Colon Carcinoma Metastatic in the Lung (tissue), 2 donors: ENCODE measurements around a stretch of chr9.

DNA sequence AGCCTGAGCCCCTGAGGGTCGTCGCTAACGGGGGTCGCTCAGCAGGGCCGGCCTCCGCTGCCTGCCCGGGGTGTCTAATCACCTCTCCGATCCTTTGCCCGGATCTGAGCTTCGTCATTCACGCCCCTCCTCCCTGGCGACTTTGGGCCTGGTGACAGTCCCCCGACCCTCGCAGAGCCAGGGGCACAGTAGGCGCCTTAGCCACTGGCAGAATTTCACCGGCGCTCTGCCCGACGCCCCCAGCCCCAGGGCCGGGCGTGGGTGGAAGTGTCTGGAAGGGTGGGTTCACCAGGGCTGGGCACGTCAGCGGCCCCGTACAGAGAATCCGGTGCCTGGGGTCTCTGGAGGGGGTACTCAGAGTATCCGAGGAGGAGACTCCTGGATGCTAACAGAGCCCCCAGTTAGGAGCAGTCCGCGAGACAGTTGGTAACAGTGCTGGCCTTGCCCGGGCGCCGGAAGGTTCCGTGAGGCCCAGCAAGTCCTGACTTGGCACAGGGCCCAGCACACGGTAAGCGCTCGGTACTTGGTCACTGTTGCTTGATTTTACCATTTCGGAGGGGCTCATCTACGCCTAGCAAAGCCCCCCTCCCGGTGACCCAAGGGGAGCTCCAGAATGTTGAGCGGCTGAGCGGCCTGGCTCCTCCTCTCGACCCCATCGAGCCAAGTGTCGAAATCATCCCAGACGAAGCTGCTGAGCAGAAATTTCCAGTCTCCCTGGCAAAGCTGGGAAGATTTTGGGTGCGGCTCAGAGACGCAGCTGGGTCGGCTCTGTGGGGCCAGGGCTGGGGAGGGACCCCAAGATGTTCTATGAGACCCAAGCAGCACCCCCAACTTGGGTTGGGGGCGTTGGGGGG, 137.5 kb downstream of the C9orf50 start:
- PRO-cap, 2 experiments: peak in 2 of 2 experiments; most common plus-strand start position 748 of the sequence (in 2); most common minus-strand start position 76 of the sequence (in 2)

- PRO-cap, 2 experiments: peak in 2 of 2 experiments; most common plus-strand start chr9:129496267 (in 2)
These were observed 124.9 kb downstream of the C9orf50 start for GRCh38 chr9:129496058-129496325.

- PRO-cap, 2 experiments: peak in 1 of 2 experiments; most common plus-strand start chr9:129497641 (in 1)
These were observed 122.9 kb downstream of the C9orf50 start for GRCh38 chr9:129497564-129498797.

DNA sequence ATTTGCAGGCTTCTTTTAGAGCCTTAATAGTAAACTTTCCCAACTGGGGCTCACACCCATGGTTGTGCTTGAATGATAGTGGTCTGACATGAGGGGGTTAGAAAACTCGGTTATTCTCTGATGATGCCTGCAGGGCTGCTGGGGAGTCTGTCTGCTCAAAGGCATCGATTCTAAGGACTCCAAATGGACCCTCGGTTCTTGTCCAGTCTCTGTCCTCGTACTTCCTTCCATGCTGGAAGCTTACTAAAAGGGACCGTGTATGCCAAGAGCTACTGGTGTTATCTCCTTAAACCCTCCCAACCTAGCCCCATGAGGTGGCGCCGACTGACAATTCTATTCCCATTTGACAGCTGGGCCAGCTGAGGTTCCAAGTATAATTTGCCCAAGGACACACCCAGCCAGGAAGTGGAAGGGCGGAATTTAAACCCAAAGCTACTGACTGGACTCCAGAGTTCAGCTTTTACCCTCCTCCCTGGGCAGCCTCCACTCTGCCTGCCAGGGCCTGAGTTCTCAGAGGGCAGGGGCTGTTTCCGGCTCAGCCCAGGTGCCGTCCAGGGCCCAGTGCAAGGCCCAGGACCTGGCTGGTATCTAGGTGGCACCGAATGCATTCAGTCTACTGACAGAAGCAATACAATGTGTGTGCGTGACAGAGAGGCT, 71.9 kb downstream of the C9orf50 start:
- PRO-cap, 2 experiments: no peak in any of the 2 experiments

DNA sequence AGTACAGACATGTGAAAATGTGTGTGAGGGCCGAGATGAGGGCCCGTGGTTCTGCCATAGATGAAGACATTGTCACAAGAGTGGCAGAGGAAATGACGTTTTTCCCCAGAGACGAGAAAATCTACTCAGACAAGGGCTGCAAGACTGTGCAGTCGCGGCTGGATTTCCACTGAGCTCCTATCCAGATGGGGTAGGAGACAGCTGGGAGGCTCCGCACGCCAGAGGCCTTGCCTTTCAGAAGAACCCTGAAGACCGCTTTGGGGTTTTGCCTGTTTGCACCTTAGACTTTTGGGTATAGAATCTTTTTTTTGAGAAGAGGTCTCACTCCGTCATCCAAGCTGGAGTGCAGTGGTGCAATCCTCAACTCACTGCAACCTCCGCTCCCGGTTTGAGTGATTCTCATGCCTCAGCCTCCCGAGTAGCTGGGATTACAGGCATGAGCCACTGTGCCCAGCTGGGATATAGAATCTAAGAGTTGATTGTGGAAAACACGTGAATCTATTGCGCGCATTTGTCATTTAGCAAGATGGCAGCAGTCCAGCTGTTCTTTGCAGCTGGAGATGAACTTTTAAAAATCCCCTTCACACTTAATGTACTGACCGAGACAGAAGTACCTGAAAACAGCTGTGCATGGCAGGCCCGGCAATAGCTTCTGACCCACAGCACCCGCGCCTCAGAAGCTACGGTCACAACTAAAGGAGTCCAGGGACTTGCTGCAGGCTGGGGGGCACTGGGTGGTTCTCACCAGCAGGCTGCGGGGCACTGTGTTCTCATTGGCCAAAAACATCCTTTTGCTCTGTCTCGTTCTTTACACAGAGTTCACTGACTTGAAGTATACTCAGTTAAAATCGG, 6.7 kb downstream of the TOR1B start:
- PRO-cap, 2 experiments: no peak in any of the 2 experiments

- PRO-cap, 2 experiments: no peak in any of the 2 experiments
These were observed 8.7 kb downstream of the TOR1A start for GRCh38 chr9:129815091-129815688.

DNA sequence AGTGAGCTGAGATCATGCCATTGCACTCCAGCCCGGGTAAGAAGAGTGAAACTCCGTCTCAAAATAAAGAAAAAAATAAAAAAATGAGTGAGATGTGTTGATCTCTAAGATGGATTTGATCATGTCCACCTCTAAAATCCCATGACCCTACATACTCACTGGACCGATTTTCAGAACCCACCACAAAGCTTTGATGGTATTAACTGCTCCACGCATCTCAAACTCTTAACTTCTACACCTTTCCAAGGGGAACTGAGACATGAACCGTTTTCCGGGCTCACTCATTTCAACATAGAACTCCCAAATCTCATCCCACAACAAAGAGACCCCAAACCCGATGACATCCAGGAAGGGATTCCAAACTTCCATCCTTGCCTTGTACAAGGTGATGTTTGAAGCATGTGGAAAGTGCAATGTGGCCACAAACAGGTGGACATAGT, 1.7 kb downstream of the TOR1A start:
- PRO-cap, 2 experiments: no peak in any of the 2 experiments

GRCh38 chr9:129822778-129823713, 890 bp downstream of the TOR1A start:
- PRO-cap, 2 experiments: no peak in any of the 2 experiments

GRCh38 chr9:129889494-129890024, 54.3 kb downstream of the USP20 start:
- PRO-cap, 2 experiments: no peak in any of the 2 experiments

DNA sequence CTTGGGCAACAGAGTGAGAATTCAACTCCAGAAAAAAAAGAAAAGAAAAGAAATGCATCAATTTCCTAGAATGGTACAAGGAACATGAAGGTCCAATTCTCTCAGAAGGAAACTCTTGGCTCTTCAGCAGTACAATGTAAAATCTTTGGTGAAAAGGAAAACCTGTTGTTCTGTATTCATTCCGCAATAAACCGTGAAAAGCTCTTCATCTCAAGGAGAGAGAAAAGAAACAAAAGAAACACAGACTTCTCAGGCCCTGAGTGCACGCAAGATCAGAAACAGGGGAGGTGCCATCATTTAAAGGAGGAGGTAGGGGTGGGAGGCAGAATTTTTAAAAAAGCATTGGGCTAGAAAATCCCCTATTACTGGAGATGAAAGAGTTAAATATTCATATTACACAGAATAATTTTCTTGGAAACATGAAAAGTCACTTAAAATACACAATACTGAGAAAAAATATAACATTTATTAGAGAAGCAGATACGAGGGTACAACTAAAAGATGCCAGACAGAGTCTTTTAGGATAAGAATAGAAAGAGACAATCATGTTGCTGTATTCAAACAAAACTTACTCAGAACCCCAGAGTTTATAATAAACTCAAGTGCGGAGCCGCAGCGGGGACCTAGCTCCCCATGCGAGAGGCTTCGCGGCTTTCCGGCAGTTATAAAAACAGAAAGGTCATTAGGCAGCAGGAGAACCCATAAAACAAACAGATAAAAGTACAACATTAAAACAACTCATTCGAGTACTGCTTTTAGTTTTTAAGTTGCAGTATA, 56.4 kb downstream of the USP20 start:
- PRO-cap, 2 experiments: no peak in any of the 2 experiments

GRCh38 chr9:129894015-129894517, 58.8 kb downstream of the USP20 start:
- PRO-cap, 2 experiments: no peak in any of the 2 experiments

GRCh38 chr9:129962214-129962685, 80.7 kb downstream of the FNBP1 start:
- PRO-cap, 2 experiments: peak in 1 of 2 experiments; most common plus-strand start chr9:129962539 (in 1)

- PRO-cap, 2 experiments: no peak in any of the 2 experiments
These were observed 42.6 kb downstream of the FNBP1 start for GRCh38 chr9:130000379-130000719.

- PRO-cap, 2 experiments: no peak in any of the 2 experiments
These were observed 14.1 kb downstream of the FNBP1 start for GRCh38 chr9:130028373-130029731.

- PRO-cap, 2 experiments: no peak in any of the 2 experiments
These were observed 58.0 kb downstream of the GPR107 start for GRCh38 chr9:130111709-130112143.

- PRO-cap, 2 experiments: no peak in any of the 2 experiments
These were observed 54.1 kb upstream of the NCS1 start for GRCh38 chr9:130118112-130118449.

- PRO-cap, 2 experiments: no peak in any of the 2 experiments
These were observed 42.6 kb upstream of the NCS1 start for GRCh38 chr9:130129497-130130150.

- PRO-cap, 2 experiments: no peak in any of the 2 experiments
These were observed 13.8 kb downstream of the NCS1 start for GRCh38 chr9:130185958-130186405.

DNA sequence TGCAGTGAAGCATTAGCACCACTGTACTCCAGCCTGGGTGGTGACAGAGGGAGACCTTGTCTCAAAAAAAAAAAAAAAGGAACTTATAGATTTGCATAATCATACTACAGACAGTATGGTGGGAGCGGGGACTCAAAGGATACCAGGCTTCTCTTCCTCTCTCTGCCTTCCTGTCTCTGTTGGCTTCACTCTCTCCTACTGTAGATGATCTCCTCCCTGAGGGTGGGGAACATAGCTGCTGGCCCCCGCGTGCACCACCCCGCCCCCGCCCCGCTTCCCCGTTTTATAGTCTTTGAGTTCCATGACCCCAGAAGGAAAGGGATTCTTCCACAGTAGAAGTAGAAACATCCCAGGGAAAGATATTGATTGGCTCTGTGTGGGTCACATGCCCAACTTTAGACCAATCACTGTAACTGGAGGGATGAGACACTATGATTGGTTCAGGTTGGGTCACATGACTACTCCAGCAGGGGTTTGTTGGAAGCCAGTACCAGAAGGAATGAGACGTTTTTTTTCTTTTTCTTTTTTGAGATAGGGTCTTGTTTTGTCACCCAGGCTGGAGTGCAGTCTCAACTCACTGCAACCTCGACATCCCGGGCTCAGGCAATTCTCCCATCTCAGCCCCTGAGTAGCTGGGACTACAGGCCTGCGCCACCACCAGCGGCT, 11.3 kb upstream of the HMCN2 start:
- PRO-cap, 2 experiments: no peak in any of the 2 experiments

- PRO-cap, 2 experiments: no peak in any of the 2 experiments
These were observed 2.3 kb downstream of the HMCN2 start for GRCh38 chr9:130267796-130268396.